ENCODE results near the gene RPL35A.

GRCh38 chr3:197069097-197069436 lies 39.5 kb upstream of the MELTF start:
- RRBS: no CpG with 5 or more reads among the region's 5 CpGs

- RRBS: no CpG with 5 or more reads among the region's 6 CpGs
These were observed 55.9 kb upstream of the MELTF start for GRCh38 chr3:197085355-197086017.

- RRBS: no CpG with 5 or more reads among the region's 7 CpGs
These were observed 61.2 kb upstream of the MELTF start for GRCh38 chr3:197090631-197091400.

GRCh38 chr3:197309355-197310468 lies 11.3 kb upstream of the DLG1 start:
- RRBS: no CpG with 5 or more reads among the region's 8 CpGs

GRCh38 chr3:197494416-197494750 lies 61.4 kb downstream of the BDH1 start:
- RRBS: no CpG with 5 or more reads among the region's 3 CpGs

DNA sequence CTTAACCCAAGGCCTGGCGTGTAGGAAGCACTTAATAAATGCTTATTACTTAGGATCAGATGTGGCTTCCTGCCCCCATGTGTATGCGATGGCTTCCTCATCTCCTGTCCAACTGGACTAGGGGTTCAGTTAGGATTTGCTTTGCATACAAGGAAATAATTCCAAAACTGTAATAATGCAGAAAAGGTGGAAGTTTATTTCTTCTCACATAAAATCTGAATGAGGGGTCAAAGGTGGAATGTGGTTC lies 54.6 kb downstream of the BDH1 start:
- RRBS: no CpG with 5 or more reads among the region's 2 CpGs

- RRBS: no CpG with 5 or more reads among the region's 22 CpGs
These were observed 36.8 kb upstream of the BDH1 start for GRCh38 chr3:197592400-197593193.

DNA sequence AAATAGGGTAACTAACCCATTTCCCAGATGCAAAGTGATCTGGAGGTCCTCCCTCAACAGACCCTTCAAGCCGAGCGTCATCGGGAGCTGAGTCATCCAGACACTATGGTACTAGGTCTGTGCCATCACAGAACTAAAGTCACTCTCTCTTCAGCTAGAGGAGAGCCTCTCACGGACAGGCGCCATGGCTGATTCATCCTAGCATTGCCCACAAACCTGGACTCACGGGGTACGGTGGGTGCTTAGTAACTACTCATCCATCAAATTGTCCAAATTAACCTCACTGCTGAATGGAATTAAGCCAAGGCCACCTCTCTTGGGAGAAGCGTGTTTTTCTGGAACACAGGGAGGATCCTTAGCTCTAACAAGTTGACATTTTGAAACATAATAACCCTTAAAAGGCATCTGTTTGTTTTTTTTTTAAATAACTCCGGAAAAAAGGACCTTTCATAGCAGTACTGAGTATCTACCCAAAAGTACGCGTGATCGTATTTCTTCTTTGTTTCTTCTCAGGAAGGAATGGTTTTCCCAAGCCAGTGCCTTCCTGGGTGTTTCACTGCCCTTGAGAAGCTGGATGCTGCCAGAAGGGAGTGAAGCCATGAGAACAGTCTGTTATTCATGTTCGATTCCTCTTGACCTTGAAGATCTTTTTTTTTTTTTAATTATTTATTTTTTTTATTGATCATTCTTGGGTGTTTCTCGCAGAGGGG lies 45.5 kb upstream of the BDH1 start:
- RRBS: no CpG with 5 or more reads among the region's 14 CpGs

GRCh38 chr3:197603483-197603977 lies 47.8 kb upstream of the BDH1 start:
- RRBS: 92% methylated on average over 2 of the region's 15 CpGs

DNA sequence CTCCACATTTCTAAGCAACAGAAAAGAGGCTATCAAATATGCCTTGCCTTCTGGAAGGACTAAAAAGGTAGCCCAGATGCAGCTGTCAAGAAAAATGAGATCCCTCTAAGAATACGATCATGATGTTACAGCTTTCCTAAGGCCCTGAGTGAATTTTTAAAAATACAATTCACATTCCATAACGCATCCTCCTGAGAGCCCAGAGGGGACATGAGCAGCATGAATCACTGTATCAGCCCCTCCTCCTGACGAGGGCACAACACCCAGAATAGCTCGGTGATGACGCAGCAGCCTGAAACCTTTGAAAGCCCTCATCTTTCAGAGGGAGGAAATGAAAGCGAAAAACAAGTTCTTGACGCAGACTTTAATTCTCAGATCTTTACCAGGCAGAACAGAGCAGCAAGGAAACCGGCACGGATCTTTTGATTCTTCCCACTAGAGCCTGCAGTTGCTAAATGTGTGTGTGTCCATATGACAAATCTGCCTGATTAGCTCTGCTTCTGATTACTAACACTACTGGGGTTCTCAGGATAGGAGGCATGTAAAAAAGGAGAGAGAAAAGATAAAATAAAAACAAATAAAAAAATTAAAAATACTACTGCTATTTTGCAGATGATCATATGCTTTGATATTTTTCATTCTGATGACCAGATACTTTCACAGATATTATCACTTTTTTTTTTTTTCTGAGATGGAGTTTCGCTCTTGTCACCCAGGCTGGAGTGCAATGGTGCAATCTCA lies 24.3 kb downstream of the RUBCN start:
- RRBS: no CpG with 5 or more reads among the region's 10 CpGs

DNA sequence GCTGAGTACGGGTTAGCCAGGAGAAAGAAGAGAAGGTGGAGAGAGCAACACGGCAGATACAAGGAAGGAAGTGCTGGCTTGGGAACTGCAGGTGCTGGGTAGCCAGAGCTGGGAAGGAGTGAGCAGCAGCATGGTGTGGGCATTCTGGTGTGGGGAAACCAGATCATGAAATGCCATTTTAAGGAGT lies 639 bp upstream of the RUBCN start:
- RRBS: no CpG with 5 or more reads among the region's 2 CpGs

- RRBS: no CpG with 5 or more reads among the region's 3 CpGs
These were observed 1.0 kb upstream of the FYTTD1 start for GRCh38 chr3:197748677-197749044.

GRCh38 chr3:197773901-197774664 lies 17.0 kb upstream of the LRCH3 start:
- RRBS: no CpG with 5 or more reads among the region's 22 CpGs

GRCh38 chr3:197791840-197792038 lies 685 bp downstream of the LRCH3 start:
- RRBS: 3% methylated on average over 2 of the region's 13 CpGs

GRCh38 chr3:197850893-197851378 lies 59.9 kb downstream of the LRCH3 start:
- RRBS: no CpG with 5 or more reads among the region's 6 CpGs

DNA sequence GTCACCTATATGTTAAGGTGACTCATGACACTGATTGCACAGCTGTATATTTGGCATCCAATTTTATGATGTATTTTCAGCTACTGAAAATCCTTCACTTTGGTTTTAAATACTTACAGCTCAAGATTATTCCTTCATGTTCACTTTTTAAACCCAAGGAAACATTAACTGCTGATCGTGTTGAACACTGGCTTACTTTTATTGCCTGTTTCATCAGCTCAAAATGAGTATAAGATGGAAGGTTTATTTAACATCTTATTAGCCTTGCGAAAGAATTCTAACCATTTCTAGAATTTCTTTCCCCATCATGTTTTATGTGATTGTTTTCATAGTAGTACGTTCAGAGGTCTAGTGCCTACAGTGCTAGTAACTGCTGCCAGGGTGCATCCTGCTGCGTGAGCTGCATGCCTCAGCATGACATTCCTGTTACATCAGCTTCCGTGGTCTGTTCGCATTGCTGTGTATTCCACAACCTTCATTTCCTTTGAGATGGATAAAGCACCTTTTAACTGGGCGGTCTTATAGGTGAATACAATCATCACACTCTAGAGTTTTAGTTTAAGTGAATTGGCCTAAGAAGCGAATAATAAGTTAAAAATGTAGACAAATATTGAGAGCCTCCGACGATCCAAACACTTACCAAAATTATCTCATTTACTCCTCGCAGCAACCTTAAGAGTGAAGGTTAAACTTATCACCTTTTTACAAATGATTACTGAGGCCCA lies 63.9 kb downstream of the LRCH3 start:
- RRBS: no CpG with 5 or more reads among the region's 11 CpGs

- RRBS: no CpG with 5 or more reads among the region's 14 CpGs
These were observed 64.6 kb downstream of the LRCH3 start for GRCh38 chr3:197855509-197856243.

DNA sequence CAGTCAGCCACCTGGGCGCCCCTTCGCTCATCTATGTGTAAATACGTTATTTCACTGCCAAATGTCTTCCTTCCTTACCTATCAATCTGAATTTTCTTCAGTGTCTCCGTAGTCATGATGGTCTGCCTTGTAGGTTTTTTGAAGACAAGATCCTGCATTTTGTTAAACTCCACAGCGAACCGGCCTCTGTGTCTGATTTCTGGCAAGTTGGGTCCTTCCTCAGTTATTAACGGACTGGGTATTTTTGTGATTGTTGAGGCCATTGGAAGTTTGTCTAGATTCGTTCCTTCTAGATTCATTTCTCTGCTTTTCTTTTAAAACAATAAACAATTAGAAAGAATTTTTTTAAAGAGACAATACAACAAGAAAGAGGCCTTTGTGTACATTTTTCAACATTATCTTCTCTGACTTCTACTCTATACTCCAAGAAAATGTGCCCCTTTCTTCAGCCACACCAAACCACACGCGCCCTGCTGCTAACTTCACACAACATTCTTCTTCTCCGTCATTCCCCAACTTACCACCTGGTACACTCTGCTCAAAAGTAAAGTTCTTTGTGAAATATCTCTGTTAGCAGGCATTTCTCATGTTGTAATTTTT lies 11.4 kb upstream of the RPL35A start:
- RRBS: no CpG with 5 or more reads among the region's 11 CpGs

DNA sequence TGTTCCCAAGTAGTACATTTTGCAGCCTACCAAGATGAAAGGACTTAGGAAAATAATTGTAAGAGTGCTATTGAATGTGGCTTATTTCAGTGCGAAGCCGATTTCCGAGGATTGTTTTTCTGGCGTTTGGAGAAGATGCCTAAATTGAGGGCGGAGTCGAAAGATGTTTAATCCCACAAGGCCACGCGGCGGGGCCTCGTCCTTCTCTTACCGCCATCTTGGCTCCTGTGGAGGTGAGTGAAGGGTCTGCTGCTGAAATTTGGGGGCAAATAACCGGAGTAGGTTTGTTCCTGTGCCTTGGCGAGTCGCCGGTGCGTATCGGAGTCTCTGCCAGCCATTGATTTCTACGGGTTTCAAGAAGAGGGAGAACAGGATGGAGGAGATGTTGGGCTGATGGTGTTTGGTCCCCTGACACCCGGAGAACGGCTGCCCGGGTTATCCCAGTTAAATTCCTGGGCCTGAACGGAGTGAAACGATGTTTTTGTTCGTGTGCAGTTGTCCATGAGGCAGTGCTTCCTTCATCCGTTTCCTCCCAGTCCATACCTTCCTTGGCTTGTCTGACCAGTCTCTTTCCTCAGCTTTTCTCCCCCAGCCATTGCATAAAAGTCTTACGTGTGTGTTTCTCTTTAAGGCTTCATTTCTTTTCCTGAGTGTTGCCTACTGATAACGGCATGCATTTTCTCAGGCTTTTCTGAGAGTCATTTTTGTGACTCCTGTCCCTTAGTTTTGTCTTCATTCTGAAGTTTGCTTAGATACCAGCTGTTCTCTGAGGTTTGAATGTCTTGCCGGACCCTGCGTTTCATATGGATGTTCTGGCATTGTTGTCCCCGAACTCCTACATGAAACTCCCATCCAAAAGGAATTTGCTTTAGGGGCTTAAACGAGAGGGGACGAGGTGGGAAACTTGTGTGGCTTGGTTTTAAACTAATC lies at the start of gene RPL35A:
TSS of gene RPL35A (plus strand) at position 202 of the 930 bp plus-strand sequence.
- RRBS: under 1% methylated on average over 7 of the region's 32 CpGs

Measured in HGPS cell (cell line).